ENCODE measurements around the gene REST.

DNA sequence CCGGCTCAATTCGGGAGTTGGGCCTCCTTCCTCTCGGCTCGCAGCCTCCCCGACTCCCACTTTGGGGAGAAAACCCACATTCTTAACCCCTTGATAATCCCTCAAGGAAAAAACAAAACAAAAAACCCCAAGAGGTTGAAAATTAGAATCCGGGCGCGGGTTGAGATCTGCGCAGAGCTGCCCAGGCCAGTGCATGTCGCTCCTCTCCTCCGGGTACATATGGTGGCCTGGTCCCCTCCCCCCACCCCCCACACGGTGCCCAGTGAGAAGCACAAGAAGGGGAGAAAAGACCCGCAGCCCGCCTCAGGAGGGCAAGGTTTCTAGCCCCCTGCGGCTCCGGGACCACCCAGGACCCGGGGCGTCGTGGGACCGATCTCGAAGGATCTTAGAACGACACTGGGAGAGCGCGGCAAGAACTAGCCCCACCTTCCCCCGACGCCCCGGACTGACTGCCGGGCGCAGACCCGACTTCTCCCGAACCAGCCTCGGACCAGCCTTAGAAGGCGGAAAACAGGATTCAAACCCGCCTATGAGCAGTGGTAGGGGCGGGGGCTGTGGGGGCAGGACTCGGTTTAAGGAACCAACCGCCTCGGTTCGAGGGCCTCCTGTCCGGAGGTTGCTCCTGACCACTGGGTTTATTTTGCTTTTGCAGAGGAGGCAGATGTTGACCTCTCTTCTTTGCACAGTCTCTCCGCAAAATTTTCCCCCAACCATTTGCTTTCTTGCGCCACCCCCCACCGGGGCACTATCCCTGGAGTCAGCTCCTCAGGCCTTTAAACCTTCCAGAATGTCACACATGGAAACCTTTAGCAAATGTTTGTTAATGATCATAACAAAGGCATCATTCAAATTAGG, 2.4 kb upstream of the PDGFRA start:
- PRO-cap, result unidirectional peak, minus-strand start at position 444 of the sequence
- RAMPAGE, long total RNA, 3 experiments, result no peak in any of the 3 experiments

DNA sequence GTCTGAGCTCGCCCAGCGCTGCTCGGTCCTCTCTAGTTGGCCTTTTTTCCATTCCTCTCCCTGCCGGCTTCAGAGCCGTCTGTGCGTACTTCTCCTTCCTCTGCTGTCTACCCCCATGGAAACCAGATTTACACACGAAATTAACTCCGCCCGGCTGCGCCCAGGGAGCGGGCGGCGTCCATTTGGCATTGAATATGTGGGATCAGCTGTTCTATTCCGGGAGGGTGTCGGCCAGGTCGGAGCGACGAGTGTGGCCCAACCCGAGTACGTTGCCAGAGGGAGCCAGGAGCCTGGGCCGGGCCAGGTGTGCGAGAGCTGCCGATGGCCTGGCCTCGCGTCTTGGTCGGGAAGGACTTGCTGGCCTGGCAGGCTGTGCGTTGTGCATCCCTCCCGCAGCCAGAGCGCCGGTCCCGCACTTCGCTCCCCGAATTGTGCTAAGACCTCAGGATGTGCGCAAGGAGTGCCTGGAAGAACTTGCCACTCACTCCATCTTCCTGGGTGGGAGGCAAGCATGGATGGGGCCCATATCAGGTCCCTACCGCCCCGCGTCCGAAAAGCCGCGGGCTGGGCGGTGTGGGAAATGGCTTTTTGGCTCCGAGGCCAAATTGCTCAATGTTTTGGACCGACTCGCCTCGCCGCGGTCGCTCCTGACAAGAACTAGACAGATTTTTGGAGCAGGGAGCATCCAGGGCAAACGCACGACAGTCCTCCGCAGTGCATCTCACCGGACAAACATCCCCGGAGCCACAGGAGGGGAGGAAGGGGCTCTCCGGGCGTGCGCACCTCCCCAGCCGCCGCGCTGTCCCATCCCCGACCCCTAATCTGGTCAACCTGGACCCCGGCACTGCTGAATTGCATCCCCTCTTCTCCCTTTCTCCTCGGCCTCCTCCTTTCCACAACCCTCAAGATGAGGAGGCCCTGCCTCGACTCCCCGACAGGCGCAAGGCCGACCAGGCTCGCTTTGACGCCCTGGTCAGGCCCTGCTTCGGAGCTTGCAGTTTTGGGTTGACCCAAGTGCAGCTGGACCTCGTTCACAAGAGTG, 1.9 kb downstream of the PDGFRA start:
- PRO-cap, result bidirectional peak, plus-strand start at position 212 of the sequence, minus-strand start at position 102 of the sequence
- RAMPAGE, long total RNA, 3 experiments, result no peak in any of the 3 experiments

- PRO-cap, result no peak
- RAMPAGE, long total RNA, 3 experiments, result no peak in any of the 3 experiments
Observed at GRCh38 chr4:54539410-54540064, 118.2 kb upstream of the KIT start.

GRCh38 chr4:55086894-55087408, 38.4 kb downstream of the KDR start:
- PRO-cap, result no peak
- RAMPAGE, long total RNA, 3 experiments, result no peak in any of the 3 experiments

GRCh38 chr4:55121188-55121766, 4.1 kb downstream of the KDR start:
- PRO-cap, result no peak
- RAMPAGE, long total RNA, 3 experiments, result no peak in any of the 3 experiments

DNA sequence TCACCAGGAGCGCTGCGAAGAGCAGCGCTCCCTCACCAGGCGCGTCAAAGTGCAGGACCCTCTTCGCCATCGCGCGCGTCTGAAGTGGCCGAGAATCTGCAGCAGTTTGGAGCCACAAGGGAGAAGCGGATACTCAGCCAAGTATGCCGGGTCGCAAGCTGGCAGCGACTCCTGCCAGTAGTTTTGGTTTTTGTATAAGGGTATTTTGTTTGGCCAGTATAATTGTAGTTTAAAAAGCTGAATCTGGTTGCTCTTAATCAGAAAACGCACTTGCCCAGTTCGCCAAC, 462 bp upstream of the KDR start:
- PRO-cap, result no peak
- RAMPAGE, long total RNA, 3 experiments, result no peak in any of the 3 experiments

- PRO-cap, result no peak
- RAMPAGE, long total RNA, 3 experiments, result no peak in any of the 3 experiments
Observed at GRCh38 chr4:55169519-55169972, 44.2 kb upstream of the KDR start.

DNA sequence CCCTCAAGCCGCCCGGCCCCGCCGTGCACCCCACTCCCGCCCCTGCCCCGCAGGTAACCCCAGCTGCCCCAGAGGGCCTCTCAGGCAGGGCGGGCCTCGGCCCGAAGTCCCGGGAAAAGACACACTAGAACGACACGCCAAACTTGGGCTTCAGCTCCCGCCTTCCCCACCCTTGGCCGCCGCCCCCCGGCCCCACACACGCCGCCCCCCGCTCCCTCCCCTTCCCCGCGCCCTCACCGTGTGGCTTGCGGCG, 538 bp downstream of the CLOCK start:
- PRO-cap, result no peak
- RAMPAGE, long total RNA, 3 experiments, result no peak in any of the 3 experiments

GRCh38 chr4:55949957-55950496, 1.3 kb downstream of the CEP135 start:
- PRO-cap, result no peak
- RAMPAGE, long total RNA, 3 experiments, result no peak in any of the 3 experiments

DNA sequence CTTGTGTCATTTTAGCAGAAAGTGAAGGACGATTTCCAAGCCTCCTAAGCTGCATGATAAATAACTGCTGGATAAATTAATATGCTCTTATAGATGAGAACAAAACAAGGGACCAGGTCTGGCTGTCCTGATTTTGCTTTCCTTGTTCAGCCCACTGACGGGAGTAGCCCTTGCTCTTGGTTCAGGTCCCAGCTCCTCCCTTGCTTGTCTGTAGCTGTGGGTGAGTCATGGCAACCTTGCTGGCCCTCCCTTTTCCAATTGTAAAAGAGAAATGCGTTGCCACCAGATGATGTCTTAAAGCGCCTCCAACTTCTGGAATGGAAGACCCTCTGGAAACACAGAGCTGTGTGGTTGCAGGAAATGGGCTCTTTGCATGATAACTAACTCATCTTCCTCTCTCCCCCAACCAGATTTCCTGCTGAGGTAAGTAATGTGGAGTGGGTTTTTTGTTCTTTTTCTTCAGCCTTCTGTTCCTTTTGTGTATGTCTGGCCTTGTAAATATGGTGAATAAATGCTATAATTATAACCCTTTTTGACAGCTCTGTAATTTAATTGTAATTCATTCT, 167.0 kb downstream of the CRACD start:
- PRO-cap, result no peak
- RAMPAGE, long total RNA, 3 experiments, result no peak in any of the 3 experiments

- PRO-cap, result no peak
- RAMPAGE, long total RNA, 3 experiments, result no peak in any of the 3 experiments
Observed at GRCh38 chr4:56218273-56218591, 169.1 kb downstream of the AASDH start.

DNA sequence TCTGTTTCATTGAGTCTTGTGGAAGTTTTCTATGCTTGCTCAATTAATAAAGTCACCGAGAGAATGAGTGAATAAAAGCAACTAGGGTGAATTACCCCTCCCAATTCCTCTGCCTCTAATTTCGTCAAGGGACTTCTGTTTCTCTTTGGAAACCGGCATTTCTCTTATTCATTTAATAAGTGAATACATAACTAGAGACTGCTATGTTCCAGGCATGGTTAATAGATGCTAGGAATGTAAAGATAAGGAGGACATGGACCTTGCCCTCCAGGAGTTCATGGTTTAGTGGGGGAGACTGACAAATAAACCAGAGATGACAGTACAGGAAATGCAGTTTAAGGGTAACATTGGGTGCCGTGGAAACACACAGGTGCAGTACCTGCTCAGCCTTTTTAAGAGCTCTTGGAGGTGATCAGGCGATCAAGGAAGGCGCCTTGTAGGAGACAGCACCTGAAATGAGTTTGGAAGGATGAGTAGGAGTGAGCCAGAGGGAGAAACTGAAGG, 145.9 kb downstream of the AASDH start:
- PRO-cap, result no peak
- RAMPAGE, long total RNA, 3 experiments, result no peak in any of the 3 experiments

DNA sequence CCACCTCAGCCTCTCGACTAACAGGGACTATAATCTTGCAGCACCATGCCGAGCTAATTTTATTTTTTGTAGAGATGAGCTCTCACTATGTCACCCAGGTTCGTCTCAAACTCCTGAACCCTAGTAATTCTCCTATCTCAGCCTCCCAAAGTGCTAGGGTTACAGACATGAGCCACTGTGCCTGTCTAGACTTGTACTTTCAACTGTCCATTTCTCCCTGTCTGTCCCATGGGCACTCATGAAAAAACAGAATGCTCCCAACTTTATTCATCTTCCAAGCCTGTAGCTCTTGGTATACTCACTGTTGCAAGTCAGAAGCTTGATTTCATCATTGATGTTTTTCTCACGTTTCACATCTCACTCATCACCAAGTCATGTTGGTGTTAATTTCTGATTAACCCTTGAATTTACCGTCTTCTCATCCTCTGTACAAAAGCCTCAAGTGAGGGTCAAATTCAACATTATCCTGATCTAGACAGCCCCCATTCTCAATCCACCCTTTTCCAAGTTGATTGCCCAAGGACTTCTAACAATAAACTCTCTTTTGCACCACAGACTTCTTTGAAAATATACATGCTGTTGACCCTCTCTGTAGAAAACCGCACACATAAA, 7.3 kb upstream of the SRP72 start:
- PRO-cap, result no peak
- RAMPAGE, long total RNA, 3 experiments, result start-site peak on the minus strand in 1 of 3 experiments, centred at position 491 of the sequence, 5 reads per replicate

DNA sequence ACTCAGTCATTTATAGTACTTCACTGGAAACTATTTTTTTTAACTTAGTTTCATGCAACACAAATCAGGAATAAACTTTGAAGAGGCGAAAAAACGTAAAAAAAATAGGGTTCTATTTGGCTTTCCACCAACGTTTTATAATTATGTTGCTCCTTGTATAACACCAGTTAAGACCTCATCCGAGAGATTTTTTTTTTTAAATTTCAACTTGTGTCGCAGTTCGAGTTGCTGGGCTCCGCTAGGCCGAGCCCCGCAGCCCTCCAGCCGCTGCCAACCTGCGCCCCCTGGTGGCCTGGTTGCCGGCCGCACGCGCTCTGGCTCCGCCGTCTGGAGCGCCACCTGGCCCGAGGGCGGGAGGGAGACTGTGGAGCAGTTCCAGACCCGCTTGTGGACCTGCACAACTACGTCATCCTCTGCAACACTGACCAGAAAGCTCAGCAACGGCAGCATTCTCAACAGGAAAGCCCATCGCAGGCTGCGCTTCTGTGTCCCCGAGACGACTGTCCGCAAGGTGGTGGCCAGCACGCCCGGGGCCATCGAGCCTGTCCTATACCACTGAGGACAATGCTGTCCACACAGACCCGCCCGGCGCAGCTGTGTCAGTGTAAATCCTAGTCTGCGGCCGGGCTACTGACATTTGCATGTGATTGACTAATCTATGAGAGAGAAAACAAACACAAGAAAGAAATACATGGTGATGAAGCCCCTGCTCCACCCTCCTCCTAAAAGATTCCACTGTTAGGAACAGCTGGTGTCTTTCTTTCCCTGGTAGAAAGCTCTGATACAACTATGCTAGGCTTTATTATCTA, 14.2 kb downstream of the THEGL start:
- PRO-cap, result no peak
- RAMPAGE, long total RNA, 3 experiments, result no peak in any of the 3 experiments

DNA sequence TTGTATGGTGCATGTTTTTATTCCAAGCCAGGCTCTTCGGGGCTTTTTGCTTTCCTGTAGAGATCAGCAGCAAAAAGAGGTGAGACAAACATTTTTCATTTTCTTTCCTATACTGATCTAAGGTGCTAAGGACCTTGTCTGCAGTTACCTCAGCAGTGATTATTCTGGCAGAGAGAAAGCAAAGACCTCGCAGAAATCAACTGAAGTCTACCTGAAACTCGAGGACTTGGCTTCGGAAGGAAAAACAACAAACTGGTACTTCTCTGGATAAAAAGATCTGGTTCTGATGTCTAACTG, 22.5 kb upstream of the HOPX start:
- PRO-cap, result no peak
- RAMPAGE, long total RNA, 3 experiments, result no peak in any of the 3 experiments

DNA sequence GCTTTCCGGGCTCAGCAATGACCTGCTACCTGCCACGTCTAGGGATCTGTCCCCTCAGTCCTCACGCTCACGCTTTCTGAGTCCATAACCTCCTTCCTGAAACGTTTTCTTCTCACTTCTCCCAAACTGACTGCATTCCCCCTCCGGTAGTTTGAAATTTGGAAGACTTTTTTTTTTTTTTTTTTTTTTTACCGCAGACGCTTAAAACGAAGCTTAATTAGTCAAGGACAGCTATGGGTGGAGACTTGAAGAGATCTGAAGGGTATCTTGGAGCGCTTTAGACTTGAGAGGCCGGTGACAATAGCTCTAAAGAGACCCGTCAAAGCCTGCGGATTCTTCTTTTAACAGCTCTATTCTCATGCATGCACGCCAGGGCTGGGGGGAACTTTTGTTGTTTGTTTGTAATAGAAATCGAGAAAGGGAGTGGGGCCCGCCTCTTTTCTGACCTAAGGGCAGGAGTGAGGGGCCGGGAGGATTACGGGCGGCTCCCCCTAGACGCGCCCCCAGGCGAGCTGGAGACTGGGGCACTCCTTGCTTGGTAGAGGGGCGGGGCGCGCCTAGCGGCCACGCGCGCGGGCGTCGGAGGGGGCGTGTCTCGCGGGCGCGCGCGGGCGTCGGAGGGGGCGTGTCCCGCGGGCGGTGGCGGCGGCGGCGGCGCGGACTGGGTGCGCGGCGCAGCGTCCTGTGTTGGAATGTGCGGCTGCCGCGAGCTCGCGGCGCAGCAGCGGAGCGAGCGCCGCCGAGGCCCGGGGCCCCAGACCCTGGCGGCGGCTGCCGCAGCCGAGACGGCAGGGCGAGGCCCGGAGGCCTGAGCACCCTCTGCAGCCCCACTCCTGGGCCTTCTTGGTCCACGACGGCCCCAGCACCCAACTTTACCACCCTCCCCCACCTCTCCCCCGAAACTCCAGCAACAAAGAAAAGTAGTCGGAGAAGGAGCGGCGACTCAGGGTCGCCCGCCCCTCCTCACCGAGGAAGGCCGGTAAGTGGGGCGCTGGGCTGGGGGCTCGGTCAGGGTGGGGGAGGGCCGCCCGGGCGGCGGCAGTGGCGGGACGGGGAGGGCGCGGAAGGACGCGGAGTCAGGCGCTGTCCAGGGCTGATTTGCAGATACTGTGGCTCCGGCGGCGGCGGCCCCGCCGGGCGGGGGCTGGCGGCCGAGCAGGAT, at the start of gene REST:
REST (plus strand) TSS at position 666 of the 1,162 bp plus-strand sequence.
- PRO-cap, result bidirectional peak, plus-strand start at position 642 of the sequence, minus-strand start at position 559 of the sequence; bidirectional peak, plus-strand start at position 1,096 of the sequence, minus-strand start at position 1,095 of the sequence
- RAMPAGE, long total RNA, 3 experiments, result no peak in any of the 3 experiments

- PRO-cap, result no peak
- RAMPAGE, long total RNA, 3 experiments, result no peak in any of the 3 experiments
Observed at GRCh38 chr4:56910530-56911395, 3.1 kb downstream of the REST start.

DNA sequence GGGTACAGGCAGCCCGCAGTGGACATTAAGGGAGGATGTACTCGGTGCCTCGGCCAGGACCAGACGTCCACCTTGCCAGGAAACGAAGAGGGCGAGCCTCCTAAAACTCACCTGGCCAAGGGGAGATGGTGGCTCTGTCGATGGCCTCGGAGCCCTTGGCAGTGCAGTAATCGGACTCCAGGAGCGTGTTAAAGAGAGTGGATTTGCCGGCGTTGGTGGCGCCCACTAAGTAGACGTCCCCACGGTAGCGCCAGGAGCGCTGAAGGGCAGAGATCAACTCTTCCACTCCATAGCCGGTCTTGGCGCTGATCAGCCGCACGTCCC, 1.1 kb downstream of the NOA1 start:
- PRO-cap, result no peak
- RAMPAGE, long total RNA, 3 experiments, result no peak in any of the 3 experiments

- PRO-cap, result no peak
- RAMPAGE, long total RNA, 3 experiments, result start-site peak on the plus strand in 1 of 3 experiments, at chr4:57008553-57008881 at its widest, 15 reads per replicate
Observed at GRCh38 chr4:57008526-57009009, 29.9 kb downstream of the POLR2B start.

- PRO-cap, result no peak
- RAMPAGE, long total RNA, 3 experiments, result no peak in any of the 3 experiments
Observed at GRCh38 chr4:60564933-60565265, 635.2 kb upstream of the ADGRL3 start.

Measured in tibial nerve (tissue), 3 donors.